Peritoneum (tissue), 1 donor: ENCODE data around the gene PDSS1.

- PRO-cap: no peak
Measured at GRCh38 chr10:23448584-23449143, 9.8 kb downstream of the OTUD1 start.

DNA sequence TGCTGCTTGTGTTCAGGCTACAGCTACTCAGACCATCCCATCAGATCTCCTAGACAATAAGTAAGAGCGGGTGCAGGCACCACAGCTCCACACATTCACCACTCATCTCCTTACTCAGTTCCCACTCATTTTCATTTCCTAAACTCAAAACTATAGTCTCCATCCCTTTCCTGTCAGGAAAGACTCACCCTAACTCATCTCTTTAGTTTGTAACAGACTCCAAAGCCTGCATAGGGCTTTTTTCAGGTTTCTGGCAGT is 383.0 kb downstream of the OTUD1 start:
- PRO-cap: no peak

DNA sequence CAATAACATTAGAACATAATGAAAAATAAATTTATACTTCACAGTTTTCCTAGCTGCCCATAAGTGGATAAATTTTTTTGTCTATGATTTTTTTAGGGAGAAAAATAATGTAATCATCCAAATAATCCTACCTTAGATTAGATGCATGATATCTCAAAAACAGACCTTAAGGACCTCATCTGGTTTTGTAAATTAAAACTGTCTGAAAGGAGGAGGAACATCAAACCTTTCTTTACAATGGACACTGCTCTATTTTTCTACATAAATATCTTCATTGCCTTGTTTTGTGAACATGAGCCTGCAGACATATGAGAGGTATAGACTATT is 179.9 kb upstream of the KIAA1217 start:
- PRO-cap: no peak

- PRO-cap: no peak
Measured at GRCh38 chr10:24304388-24305170, 95.6 kb downstream of the KIAA1217 start.

- PRO-cap: no peak
Measured at GRCh38 chr10:24524169-24524734, 199.4 kb downstream of the ARHGAP21 start.

- PRO-cap: no peak
Measured at GRCh38 chr10:24600553-24601037, 123.1 kb downstream of the ARHGAP21 start.

GRCh38 chr10:24707568-24708549 is 15.8 kb downstream of the ARHGAP21 start:
- PRO-cap: no peak

DNA sequence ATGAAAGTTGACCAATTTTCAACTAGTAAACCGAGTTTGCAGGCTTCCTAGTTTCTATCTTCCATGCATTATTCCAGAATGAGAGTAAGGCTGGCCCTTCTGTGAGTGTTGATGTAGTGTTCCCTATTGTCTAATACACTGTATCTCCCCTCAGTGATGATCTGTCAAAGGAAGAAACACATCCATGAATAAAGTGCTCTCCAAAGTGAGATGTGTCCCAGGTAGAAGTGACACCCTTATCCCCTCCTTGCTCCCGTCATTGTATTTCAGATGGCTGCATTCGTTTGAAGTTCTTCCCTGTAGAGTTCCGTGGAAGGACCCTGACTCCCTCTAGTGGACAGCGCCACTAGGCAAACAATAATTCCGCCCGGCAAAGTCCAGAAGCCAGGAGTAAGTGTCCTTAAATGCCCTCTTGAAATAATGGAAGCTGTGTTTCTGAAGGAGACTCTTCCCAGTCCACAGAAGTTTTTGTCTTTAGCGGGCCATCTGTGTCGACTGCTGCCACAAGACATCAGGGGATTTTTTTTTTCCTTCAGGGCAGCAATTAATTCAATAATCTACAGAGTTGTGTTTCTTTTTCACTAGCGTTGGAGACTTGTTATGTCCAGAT is 64.5 kb downstream of the THNSL1 start:
- PRO-cap: no peak

DNA sequence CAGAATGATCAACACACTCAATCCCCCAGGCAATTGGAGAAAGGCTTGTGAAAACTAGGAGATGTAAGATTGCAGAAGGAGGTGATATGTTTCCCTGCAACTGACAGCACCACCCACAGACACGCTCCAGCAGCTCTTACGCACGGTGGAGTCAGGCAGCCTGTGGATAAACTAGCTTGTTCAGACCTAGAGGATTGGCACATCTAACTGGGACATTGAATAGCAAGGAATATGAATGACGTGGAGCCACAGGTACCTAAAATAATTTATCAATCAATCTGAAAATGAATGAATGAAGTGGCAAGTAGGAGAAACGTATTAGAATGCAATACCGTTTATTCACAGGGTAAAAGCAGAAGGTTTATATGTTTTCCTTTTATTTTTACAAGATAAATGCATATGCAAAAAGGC is 125.6 kb upstream of the MYO3A start:
- PRO-cap: no peak

GRCh38 chr10:26486922-26487459 is 48.9 kb downstream of the APBB1IP start:
- PRO-cap: no peak

GRCh38 chr10:26697057-26698165 is at the start of gene PDSS1:
Gene PDSS1 (plus strand): TSS chr10:26697701.
- PRO-cap: bidirectional peak, plus-strand start at chr10:26697702, minus-strand start at chr10:26697578

GRCh38 chr10:27063513-27064430 is 36.5 kb downstream of the ANKRD26 start:
- PRO-cap: no peak

DNA sequence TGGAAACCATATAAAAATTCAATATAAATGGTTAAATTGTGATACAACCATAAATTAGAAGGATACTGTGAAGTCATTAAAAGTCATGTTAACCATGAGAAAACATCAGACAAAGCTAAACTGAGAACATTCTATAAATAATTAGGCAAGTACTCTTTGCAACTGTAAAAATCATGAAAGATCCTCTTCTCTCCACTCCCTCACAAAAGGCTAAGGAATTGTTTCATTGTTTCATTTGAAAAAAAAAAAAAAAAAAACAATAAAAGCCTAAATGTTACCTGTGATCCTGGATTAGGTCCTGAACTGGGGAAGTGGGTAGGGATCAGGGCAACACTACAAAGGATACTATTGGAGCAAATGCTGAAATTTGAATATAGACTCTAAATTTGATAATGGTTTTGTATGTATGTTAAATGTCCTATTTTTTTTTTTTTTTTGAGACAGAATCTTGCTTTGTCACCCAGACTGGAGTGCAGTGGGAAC is 25.0 kb upstream of the ANKRD26 start:
- PRO-cap: no peak

DNA sequence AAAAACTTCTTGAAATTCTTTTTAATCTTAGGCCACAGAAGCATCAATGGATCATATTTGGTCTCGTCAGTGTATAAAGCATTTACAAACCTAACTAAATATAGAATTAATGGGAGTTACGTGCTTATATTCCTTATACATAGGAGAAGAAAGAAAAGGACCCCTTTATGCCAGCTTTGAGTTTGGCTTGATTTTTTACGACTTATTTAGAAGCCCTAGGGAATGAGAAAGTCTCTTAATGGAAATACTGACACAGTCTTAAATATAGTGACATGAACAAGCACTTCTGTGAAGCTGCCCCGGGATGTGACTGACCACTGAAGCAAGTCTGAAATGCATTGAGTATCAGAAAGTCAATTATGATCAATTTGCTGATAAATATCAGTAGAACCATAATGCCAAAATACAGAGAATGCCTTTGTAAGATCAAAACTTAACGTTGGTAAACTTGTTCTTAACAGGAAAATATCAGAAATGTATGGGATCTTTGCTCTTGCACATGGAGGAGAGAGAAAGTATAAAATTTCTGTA is 19.8 kb downstream of the MKX start:
- PRO-cap: no peak

- PRO-cap: no peak
Measured at GRCh38 chr10:27743763-27744066, 1.9 kb downstream of the MKX start.

DNA sequence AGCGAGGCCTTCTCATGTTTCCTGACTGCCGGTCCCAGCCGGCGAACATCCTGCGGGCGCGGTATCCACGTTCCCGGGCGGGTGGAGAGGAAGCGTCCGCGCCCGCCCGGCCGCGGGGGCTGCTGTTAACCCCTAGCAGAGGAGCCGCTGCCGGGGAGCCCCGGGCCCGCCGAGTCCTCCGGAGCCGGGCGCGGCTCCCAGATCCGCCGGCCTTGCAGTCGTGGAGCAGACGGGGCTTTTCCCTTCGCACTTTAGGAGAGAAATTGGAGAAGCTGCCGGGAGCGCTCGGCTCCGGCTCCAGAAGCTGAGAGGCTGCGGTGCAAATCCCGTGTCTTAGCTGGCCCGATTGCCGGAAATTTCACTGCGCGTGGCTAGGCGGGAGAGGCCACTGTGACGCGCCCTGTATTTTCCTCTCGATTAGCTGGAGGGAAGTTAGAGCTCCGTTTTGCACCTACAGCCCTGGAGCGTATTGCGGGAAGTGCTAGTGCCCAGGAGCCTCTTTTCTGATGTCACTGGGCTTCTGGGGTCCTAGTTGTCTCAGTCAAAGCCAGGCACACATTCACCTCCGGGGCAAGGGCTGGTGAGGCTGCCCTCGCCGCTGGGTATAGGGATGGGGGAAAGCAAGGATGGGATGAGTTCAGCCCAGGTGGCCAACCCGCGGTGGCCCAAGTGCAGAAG is 405 bp upstream of the MKX start:
- PRO-cap: no peak

GRCh38 chr10:27820173-27820756 is 74.6 kb upstream of the MKX start:
- PRO-cap: no peak

GRCh38 chr10:28294690-28295520 is 8.0 kb downstream of the MPP7 start:
- PRO-cap: no peak

DNA sequence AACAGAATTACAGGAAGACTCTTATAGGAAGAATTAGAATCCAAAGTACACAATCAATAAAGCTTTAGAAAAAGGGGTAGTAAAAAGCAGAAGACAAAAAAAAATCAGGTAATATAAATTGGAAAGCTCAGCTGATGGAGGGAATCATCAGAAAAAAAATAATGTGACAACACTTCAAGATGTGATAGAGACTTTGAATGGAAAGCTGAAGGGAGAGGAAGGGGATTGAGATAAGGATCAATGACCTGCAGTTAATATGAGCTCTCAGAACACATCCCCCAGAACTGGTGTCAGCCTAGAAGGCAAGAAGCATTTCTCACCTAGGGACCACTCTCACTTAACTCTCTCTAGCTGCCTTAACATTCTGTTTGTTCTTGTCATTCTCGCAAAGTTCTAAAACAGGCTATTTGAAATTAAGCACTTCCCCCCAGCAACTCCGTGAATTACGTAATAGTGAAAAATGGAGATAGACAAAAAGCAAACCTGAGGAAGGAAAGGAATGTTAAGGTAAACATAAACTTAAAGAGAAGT is 1.1 kb upstream of the MPP7 start:
- PRO-cap: no peak

DNA sequence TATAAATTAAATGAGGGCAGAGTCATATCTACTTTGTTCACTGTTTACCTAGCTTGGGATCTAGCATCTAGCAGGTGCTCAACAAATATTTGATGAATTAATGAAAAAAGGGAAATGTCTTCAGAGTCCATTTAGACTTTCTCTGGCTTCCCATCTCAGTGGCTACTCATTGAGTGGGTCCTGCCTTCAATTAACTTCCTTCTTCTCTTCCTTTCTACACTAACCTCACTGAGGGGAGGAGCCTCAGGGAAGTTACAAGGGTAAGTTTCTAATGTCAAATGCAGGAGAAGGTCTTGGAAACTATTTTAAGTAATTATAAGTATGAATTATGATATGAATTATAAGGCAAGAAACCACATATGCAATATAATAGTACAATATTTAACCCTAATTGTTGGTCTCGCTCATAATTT is 28.2 kb upstream of the MPP7 start:
- PRO-cap: no peak